Amniotic epithelial cell (primary cell): ENCODE results near the genes GARS1, GHRHR and ITPRID1.

GRCh38 chr7:30365575-30366286 is 81.3 kb downstream of the ZNRF2 start:
- RRBS, result no CpG with 5 or more reads among the region's 5 CpGs

DNA sequence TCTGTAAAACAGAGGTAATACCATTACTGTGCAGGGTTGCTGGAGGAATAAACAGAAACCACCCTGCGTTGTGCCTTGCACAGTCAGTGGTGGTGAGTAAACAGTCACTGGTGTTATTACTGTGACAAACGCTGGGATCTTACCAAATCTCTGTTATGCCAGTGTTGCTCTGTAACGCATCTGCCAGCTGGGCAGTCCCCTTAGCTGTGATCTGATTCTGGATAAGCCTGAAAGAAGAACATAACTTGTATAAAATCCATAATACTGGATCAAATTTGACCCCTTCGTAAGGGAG is 49.4 kb downstream of the NOD1 start:
- RRBS, result no CpG with 5 or more reads among the region's 4 CpGs

DNA sequence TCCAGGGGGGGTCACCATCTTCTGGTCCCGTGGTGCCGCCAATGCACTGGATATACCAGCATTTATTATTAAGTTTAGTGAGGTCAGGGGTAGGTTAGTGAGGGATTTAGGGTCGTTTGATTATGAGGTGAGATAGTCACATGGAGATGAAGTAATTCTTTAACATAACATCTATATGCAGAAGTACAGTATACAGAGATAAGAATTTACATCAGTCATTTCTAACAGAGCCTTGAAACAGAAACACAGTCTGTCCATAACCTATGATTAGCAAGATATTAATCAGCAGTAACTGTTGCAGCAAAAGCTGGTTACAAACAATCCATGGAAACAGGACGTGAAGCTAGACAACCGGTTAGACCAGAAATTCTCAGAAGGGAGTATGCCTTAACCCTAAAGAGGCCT is 4.5 kb upstream of the GGCT start:
- RRBS, result no CpG with 5 or more reads among the region's 5 CpGs

- RRBS, result no CpG with 5 or more reads among the region's 5 CpGs
These were observed 44.8 kb upstream of the GARS1 start for GRCh38 chr7:30549868-30550280.

DNA sequence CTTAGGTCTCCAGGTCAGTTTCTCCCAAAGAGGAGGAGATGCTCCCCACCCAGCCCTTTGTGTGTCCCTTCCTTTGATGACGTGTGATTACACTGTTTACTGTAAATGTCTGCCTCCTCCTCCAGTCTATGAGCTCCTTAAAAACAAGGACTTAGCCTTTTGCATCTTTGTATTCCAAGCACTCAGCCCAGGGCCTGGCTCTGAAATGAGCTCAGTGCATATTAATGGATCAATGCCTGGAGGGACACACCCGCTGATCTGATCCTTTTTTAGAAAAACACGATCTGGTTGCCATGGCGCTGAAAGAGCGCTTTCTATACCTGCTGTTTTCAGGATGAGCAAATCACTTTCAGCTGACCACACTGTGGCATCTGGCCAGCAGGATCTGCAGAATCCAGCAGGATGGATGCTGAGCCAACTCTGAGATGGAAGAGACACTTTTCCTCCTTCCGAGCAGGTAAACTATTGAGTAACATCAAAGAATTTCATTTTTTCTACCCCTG is 37.9 kb upstream of the GARS1 start:
- RRBS, result no CpG with 5 or more reads among the region's 6 CpGs

DNA sequence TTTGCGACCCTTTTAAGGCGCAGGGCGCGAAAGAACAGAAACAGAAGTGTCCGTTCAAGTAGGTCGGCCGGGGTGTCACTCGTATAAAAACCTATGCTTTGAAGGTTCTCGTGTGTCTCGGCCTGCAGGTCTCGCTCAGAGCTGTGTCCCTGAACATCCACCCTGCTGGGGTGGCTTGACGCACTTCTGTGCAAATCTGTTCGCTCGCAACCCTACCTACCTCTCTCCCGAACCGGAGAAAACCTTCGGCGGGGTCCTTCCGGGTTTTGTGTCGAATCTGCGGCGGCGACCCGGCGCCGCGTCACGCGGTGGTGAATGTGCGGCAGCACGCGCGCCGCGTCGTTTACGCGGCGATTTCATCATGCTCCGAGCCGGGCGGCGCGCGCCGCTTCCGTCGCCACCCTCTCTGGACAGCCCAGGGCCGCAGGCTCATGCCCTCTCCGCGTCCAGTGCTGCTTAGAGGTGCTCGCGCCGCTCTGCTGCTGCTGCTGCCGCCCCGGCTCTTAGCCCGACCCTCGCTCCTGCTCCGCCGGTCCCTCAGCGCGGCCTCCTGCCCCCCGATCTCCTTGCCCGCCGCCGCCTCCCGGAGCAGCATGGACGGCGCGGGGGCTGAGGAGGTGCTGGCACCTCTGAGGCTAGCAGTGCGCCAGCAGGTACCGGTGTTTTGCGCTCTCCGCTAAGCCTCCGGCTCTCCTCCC is at the start of gene GARS1:
TSS of gene GARS1 (plus strand) at position 388 of the 698 bp plus-strand sequence.
- RRBS, result 2% methylated on average over 26 of the region's 75 CpGs

DNA sequence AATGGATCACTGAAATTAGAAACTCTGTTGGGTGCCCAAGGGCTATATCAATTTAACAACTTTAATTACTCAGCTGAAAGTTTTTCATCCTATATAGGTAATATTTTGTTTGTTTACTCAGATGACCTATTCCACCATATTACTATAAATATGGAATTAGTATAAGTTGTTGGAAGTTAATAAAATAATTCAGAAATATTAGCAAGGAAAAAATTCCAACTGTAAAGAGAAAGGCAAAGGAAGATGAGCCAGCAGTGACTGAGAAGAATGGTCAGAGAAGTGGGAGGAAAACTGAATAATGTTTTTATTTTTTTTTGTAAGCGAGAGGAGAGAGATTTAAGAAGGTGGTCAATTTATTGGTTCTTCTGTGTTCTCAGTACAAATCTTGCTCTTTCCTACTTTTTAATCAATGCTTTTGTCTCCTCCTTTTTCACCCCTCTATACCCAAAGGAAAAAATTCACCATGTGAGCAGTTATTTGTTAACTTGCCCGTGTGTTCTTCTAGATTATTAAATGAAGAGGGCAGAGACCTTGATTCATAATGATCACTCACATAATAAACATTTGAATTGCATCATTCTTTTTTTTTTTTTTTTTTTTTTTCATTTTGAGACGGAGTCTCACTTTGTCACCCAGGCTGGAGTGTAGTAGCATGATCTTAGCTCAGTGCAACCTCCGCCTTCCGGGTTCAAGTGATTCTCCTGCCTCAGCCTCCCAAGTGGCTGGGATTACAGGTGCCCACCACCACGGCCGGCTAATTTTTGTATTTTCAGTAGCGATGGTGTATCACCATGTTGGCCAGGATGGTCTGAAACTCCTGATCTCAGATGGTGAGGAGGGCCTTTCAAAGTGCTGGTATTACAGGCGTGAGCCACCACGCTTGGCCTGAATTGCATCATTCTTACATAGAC is 3.4 kb downstream of the GARS1 start:
- RRBS, result no CpG with 5 or more reads among the region's 10 CpGs

GRCh38 chr7:30750675-30751458 is 1.1 kb upstream of the INMT start:
- RRBS, result 11% methylated on average over 1 of the region's 13 CpGs

- RRBS, result no CpG with 5 or more reads among the region's 2 CpGs
These were observed 28.3 kb downstream of the MINDY4 start for GRCh38 chr7:30799507-30799896.

GRCh38 chr7:30869917-30870680 is 41.6 kb upstream of the AQP1 start:
- RRBS, result no CpG with 5 or more reads among the region's 11 CpGs

- RRBS, result no CpG with 5 or more reads among the region's 4 CpGs
These were observed 34.2 kb upstream of the AQP1 start for GRCh38 chr7:30877388-30877852.

DNA sequence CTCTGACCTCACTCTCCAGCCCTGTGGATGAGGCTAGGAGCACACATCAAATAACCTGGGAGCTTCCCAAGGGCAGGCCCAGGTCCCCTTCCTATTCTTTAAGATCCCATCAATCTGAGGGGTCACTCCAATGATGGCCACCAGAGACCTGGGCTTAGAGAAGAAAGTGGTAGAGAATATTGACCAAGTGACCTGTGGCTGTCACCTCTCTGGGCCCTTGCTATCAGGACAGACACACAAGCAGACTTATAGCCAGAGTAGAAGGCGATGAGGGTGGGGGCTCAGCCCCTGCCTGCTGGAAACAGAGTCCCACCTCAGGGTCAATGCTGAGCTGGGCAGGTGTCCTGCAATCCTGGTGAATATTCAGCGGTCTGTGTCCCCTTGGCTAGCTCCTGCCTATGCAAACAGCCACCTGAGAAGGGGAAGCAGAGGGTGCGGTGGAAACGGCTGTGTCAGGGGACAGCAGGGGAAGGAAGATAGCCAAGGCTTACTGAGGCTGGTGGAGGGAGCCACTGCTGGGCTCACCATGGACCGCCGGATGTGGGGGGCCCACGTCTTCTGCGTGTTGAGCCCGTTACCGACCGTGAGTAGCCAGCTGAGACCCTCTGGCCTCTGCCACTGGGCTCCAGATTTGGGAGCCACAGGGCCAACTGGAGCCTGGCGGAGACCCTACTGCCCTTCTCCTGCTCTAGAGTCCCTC is at the start of gene GHRHR:
TSS of gene GHRHR (plus strand) at position 411 of the 700 bp plus-strand sequence.
- RRBS, result no CpG with 5 or more reads among the region's 12 CpGs

GRCh38 chr7:31023863-31024062 is 28.3 kb upstream of the ADCYAP1R1 start:
- RRBS, result no CpG with 5 or more reads among the region's 5 CpGs

DNA sequence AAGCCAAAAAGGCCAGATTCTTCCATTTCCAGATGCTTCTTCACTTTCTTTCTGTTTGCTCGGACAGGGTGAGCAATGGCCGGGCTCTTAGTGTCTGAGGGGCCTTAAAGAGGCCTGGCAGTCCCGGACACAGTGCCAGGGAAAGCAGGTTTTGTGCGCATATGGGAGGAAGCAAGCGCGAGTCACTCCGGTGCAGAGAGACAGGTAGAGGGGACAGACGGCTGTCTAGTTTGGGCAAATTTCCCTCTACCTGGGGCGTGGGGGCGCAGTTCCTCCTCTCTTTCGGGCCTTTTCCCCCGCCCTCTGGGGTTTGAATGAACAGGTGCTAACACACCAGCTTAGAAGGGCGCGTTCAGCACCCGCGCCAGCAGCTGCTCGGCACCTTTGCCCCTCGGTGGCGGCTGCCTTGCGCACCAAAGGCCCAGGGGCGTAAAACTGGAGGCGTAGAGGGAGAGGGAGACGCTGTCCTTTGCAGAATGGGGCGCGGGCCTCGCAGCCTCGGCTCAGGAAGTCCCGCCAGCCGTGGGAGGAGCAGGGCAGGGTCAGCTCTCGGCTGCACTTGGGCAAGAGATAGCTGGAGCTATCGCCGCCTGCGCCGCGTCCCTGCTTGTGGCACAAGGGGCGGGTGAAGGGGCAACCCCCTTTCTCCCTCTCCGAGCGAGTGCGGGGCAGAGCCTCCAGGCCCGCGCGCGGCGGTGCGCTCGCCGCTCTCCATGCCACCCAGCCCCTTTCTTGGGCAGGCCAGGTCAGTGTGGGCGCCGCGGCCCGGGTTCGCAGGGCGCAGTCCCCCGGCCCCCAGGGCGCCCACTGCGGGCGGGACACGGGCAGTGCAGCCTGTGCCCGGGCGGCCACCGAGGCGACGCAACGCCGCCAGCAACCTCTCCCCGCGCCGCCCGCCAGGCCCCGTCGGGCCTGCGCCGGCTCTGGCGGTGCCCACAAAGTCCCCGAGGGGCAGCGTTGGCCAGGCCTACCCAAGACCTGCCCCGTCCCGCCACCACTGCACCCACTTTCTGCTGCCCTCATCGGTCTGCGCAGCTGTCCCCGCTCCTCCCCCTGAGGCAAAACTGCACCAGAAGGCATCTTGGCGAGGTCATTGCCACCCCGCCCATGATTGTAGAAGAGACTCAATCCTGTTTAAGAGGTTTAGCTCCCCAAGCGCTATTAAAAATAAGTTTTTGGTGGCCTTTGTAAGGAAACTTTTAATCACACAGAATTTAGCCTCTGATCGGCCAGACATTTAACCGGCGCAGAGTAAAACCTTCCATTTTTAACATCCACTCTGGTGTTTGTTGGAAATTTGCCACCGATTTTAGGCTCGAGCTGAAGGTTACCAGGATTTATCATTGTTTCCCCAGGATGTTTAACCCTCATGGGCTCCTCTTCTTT is 4.1 kb downstream of the NEUROD6 start:
- RRBS, result 9% methylated on average over 25 of the region's 89 CpGs

GRCh38 chr7:31514018-31514321 is at the start of gene ITPRID1:
ITPRID1 (plus strand) TSS chr7:31514090.
- RRBS, result no CpG with 5 or more reads among the region's 1 CpG

DNA sequence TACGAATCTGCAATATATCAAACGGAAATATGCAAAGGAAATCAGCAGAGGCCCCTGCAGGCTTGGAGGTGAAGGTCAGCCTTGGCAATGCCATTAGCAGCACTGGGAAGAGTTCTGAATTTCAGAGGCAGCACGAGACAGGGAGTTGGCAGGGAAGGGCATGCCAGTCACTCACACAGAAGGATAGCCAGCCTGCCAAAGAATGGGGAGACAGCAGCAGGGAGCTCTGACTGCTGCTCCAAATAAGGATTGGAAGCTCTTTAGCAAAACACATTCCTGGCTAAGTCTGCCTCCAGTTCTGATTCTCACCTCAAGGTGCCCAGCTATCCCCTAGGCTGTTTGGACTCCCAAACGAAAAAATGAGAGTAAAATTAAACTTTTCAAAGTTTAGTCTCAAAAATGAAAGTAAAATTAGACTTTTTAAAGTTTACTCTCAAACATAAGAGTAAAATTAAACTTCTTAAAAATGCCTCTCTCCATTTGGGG is 188.0 kb downstream of the PDE1C start:
- RRBS, result no CpG with 5 or more reads among the region's 4 CpGs

- RRBS, result no CpG with 5 or more reads among the region's 2 CpGs
These were observed 122.3 kb downstream of the PDE1C start for GRCh38 chr7:31947936-31948273.

GRCh38 chr7:32298635-32299713 is 191.2 kb downstream of the LSM5 start:
- RRBS, result 3% methylated on average over 12 of the region's 73 CpGs

DNA sequence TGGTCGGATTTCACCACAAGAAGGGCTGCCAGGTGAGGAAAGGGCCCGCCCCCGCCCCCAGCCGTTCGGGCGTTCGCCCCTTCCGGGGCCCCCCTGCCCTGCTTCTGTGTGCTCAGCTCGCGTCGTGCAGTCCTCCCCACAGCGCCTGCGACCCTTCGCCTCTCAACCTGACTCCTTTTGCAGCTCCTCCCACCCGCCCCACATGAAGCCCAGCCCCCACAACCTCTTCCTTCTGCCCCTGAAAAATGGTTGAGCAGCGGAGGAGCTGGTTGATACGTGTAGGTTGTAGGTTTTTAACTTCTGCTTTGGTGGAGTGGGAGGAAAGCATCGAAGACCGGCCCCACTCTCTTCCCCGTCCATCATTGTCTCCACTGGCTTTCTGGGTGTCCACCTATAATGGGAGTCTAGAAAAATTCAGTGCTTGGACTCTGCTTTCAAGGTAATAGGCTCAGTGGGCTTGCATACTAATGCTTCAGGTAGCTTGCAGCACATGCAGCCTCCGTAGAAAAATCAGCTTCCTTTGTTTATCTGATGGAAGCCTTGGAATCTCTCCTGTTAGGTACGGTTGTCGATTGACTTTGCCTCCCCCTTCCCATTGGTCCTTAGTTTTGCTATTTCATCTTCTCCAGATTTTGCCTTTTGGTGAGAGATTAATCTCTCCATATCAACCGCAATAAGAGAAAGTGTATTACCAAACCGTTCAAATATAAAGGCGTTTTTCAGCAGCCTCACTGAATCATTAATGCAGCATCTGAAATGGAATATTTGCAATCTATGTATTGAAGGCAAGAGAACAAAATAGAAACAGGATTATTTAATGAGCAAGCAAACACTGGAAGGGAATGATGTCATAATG is 710 bp downstream of the AVL9 start:
- RRBS, result 0% methylated on average over 1 of the region's 26 CpGs

- RRBS, result no CpG with 5 or more reads among the region's 6 CpGs
These were observed 11.0 kb downstream of the AVL9 start for GRCh38 chr7:32506115-32506837.